ENCODE measurements around the genes PCK2 and NFATC4.

DNA sequence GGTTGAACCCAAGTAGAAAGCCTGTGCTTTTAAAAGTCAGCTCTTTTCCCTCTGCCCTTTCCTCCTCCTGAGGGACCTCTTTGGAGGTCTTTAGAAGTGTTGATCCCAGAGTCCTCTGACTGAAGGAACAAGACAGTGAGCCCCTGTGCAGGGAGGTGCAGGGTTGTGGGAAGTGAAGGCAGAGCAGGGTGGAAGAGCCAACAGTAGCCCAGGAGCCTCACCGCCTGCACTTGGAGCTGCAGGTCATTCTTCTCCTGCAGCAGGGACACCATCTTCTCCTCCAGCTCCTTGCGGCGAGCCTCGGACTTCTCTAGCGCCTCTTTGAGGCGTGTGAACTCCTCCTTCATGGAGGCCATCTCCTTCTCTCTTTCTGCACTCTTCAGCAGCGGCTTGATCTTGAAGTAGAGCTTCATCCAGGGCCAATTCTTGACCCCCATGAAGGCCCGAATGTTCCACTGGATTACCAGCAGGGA lies 10.9 kb downstream of the MYH7 start:
- PRO-cap, result no peak
- RAMPAGE, long total RNA, 4 experiments, result no peak in any of the 4 experiments

GRCh38 chr14:23430312-23431161 lies 4.9 kb downstream of the MYH7 start:
- PRO-cap, result no peak
- RAMPAGE, long total RNA, 4 experiments, result no peak in any of the 4 experiments

DNA sequence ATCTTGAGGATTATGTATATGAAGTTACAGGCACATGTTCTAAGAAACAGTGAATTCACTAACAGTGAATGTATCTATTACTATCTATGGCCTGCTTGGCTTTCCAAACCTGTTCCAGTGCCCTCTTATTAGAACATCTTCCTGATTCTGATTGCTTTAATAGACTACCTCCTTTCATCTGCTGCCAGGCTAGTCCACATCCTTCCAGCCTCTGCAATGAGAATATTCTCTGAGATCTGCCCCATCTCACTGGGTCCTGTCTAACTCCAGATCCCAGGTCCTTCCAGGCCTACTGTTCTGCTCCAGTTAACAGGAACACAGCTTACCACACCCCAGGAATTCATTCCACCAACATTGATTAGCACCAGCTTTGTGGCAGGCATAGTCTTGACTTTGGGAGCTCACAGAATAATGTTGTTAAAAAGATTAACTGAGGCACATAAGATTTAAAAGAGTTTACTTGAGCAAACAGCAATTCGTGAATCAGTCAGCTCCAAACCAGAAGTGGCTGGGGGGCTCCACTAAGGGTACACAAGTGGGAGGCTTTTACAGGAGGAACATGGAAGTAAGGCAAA lies 11.9 kb upstream of the MYH7 start:
- PRO-cap, result no peak
- RAMPAGE, long total RNA, 4 experiments, result no peak in any of the 4 experiments

GRCh38 chr14:23602411-23602950 lies 23.9 kb upstream of the JPH4 start:
- PRO-cap, result no peak
- RAMPAGE, long total RNA, 4 experiments, result no peak in any of the 4 experiments

GRCh38 chr14:23660106-23660850 lies 24.1 kb downstream of the DHRS2 start:
- PRO-cap, result no peak
- RAMPAGE, long total RNA, 4 experiments, result no peak in any of the 4 experiments

GRCh38 chr14:24064101-24064404 lies 7.3 kb upstream of the CPNE6 start:
- PRO-cap, result no peak
- RAMPAGE, long total RNA, 4 experiments, result no peak in any of the 4 experiments

DNA sequence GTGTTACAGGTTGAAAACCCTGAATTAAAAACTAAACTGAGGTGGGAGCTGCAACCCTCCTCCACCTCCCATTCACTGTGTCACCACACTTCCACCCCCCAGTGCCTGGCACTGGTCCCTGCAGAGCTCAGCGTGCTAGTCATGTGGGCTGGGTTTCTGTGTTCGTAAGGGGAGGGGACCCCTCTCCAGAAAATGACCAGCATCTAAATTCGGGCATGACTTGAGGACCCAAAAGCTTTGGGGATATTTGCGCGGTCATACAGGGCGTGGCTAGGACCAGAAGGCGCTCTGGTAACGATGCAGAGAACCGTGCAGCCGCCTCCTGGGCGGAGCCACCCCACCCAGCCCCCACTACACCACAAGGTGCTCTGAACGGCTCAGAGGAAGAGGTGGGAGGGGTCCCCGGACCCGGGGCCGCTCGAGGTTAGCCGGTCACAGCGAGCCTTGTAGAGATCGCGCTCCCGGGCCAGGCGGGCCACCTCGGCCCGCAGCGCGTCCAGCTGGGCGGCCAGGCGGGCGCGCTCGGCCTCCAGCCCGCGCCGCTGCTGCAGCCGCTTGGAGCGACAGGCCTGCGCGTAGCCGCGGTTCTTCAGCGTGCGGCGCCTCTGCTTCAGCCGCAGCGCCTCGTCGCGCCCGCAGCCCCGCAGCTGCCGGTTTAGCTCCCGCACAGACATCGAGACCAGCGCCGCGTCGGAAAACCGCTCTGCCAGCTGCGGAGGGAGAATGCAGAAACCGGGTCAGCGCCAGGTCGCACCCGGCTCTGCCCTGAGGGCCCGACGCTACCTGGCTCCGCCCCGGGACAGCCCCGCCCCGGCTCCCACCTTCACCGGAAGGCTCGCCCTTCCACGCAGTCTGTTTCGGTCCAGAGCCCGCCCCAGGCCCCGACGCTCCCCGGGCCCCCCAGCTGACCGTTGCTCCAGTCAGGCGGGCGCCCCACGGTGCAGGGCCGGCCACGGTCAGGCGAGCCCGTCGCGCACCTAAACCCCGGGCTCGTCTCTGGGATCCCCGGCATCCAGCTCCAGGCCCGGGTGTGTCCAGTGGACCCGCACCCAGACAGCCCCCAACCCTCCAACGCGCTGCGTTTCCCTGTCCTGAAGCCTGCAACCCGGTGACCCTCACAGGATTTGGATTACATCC lies 9.9 kb downstream of the CPNE6 start:
- PRO-cap, result unidirectional peak, plus-strand start at position 273 of the sequence
- RAMPAGE, long total RNA, 4 experiments, result no peak in any of the 4 experiments

DNA sequence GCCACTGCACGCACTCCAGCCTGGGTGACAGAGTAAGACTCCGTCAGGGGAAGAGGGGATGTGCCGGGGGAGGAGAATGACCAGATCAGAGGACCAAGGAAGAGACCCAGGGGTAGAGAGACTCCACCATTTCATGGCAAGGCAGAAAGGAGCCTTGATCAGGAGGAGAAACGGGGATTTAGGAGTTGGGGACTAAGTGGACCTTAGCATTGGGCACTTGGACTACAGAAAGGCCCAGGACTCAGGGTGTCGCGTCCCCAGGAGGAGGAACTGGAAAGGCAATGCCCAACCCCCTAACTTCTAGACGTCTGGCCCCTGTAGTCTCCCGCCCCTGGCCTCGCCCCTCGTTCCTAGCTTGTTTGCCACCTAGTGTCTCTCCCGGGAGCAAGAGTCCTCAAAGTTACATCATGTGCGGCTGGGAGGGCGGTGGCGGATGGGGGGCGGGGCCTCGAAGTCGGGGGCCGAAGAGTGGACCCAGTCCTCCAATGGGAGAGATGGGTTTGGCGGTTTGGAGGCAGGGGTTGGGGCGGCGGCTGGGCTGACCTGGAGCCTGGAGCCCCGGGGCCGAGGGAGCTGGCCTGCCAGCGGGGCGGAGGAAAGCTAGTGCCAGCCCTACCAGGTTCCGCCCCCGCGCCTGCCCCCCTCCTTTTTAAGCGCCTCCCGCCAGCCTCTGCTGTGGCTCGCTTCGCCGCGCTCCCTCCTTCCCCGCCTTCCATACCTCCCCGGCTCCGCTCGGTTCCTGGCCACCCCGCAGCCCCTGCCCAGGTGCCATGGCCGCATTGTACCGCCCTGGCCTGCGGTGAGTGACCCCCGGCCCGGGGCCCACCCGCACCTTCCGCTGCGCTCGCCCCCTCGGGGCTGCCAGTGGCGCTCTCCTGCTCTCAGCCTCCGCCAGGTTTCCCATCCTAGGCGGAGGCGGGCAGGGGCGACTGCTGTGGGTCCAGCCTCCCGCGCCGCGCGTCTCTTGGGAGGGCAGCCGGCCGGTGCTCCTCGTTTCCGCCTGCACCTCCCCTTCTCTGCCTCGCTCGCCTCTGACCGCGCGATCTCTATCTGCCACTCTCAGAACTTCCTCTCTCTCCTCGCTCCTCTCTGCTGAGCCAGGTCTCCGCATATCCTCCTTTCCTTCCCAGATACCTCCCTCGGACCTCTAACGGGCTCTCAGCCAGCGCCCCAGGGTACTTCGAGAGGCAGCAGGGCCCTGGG lies at the start of gene PCK2:
Gene PCK2 (plus strand): TSS at position 676 of the 1,203 bp plus-strand sequence.
- PRO-cap, result bidirectional peak, plus-strand start at position 541 of the sequence, minus-strand start at position 361 of the sequence; bidirectional peak, plus-strand start at position 903 of the sequence, minus-strand start at position 899 of the sequence; bidirectional peak, plus-strand start at position 1,056 of the sequence, minus-strand start at position 1,018 of the sequence
- RAMPAGE, long total RNA, 4 experiments, result start-site peak on the plus strand in 3 of 4 experiments, centred at positions 544 to 696 of the sequence, 9 to 31 reads per replicate

- PRO-cap, result bidirectional peak, plus-strand start at chr14:24114191, minus-strand start at chr14:24114161; bidirectional peak, plus-strand start at chr14:24114861, minus-strand start at chr14:24114415
- RAMPAGE, long total RNA, 4 experiments, result no peak in any of the 4 experiments
Measured at GRCh38 chr14:24113820-24114547, 593 bp upstream of the DCAF11 start.

- PRO-cap, result no peak
- RAMPAGE, long total RNA, 4 experiments, result no peak in any of the 4 experiments
Measured at GRCh38 chr14:24142126-24142265, 605 bp upstream of the EMC9 start.

DNA sequence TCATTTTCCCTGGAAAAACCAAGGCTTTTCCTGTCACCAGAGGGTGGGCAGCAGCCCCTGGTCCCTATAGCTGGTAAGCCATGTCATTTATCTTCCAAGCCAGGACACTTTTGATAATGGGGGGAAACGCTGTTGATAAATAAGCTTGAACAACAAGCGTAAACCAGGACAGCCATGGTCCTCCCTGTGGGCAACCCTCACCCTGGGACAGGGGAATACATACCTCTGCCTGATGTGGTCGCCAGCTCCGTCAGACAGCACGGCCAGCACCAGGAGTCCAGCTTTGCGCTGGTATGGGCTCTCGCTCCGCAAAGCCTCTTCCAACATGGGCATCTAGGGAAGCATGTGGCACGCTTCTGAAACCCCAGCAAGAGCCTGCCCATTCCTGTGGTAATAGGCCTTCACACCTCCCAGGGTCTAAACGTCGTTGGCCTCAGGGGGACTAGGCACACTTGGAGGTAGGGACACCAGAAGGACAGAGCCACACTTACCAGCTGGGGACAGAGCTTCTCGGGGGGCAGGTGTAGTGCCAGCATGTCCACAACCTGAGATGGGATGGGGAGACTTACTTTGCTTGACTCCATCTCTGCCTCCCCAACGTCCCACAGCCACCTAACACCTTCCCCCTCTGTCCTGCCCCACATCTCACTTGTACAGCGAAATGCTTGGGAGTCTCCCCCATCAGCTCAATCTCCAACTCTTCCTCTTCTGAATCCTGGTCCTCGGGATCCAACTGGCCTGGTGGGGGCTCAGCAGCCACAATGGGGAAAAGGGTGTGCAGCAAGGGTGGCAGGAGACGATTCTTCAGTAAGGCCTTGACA lies 2.8 kb downstream of the IPO4 start:
- PRO-cap, result no peak
- RAMPAGE, long total RNA, 4 experiments, result no peak in any of the 4 experiments

DNA sequence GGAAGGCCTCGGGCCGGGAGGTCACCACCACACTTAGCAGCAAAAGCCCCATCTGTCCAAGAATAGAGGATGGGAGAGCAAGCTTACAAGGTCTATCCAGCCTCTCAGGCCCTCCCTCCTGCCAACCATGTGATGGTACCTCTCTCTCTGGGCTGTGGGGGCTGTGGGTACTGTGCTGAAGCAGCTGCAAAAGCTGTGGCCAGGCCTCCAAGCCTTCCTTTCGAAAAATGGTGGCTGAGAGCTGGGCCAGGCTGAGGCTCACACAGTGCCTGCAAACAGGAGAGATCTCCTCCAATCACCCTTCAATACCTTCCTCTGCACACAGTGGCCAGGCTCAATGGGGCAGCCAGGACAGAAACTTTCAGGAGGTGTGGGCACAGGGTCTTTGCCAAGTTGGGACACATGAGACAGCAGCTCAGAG lies 1.1 kb downstream of the IPO4 start:
- PRO-cap, result no peak
- RAMPAGE, long total RNA, 4 experiments, result no peak in any of the 4 experiments

GRCh38 chr14:24255823-24256588 lies 7.0 kb downstream of the TGM1 start:
- PRO-cap, result no peak
- RAMPAGE, long total RNA, 4 experiments, result no peak in any of the 4 experiments

DNA sequence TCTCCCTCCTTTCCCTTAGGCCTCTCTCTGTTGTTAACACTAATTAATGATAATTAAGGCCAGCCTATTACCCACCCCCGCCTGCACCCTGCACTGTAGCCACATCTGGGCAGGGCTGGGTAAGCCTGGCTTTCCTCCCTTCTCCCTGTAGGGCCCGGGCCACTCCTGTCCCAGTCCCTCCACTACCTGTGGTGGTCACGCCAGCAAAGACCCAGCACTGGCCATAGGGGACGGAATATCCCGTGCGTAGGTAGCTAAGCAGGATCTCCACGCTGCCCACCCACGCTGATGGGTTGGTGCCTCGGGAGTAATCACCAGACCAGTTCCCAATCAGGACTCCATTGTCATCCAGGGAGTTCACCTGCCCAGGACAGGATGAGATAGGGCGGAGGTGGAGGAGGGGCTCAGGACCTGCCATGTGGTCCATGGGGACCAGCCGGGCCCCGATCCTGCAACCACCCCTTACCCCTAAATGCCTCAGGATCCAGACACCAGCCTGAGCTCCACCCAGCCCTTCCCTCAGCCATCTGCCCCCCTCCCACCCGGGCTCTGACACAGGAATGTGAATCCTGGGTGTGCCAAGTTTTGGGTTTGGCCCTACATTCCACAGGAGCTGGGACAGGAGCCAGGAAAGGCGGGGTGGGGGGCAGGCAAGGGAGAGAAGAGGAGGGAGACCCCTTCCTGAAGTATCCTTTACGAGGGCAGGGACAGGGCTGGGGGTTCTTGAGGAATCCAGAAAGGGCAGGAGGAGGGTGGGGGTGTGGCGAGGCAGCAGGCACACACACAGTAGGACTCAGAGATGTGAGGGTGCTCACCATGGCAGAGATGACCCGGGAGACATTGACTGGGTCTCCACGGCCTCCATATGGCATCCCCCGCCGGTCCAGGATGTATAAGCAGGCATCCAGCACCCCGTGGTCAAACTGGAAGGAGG lies 3.8 kb downstream of the TGM1 start:
- PRO-cap, result no peak
- RAMPAGE, long total RNA, 4 experiments, result start-site peak on the minus strand in 2 of 4 experiments, centred at positions 484 to 498 of the sequence, 5 to 8 reads per replicate

GRCh38 chr14:24273845-24274585 lies 2.6 kb upstream of the RABGGTA start:
- PRO-cap, result no peak
- RAMPAGE, long total RNA, 4 experiments, result no peak in any of the 4 experiments

GRCh38 chr14:24298243-24298689 lies 1.3 kb downstream of the DHRS1 start:
- PRO-cap, result no peak
- RAMPAGE, long total RNA, 4 experiments, result no peak in any of the 4 experiments

DNA sequence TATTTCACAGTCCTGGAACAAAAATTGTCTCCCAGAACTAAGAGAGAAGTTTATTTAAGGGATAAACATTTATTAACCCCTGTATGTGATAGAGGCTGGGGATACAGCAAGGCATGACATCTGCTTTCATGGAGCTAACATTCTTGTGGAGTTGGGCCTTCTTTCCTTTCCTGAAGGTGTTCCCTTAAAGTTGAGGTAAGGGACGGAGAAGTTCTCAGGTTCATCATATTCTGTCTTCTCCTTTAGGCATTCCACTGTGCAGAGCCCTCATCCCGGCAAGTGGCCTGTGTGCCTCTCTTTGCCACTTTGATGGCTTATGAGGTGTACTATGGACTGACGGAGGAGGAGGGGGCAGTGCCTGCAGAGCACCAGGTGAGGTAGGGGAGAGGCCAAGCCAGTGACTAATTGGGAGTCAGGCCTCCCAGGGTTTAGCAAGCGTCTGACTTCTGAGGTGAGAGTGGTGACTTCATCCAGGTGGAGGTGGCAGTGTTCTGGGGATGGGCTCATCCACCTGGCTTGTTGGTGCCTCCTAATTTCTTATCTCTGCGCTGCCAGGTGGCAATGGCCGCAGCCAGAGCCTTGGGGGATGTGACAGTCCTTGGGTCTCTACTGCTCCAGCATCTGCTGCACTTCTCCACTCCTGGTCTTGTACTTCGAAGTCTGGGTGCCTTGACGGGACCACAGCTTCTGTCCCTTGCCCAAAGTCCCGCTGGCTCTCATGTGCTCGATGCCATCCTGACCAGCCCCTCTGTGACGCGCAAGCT lies 4.0 kb downstream of the NOP9 start:
- PRO-cap, result no peak
- RAMPAGE, long total RNA, 4 experiments, result no peak in any of the 4 experiments

- PRO-cap, result bidirectional peak, plus-strand start at chr14:24368188, minus-strand start at chr14:24367880
- RAMPAGE, long total RNA, 4 experiments, result start-site peak on the plus strand in 2 of 4 experiments, at chr14:24368132-24368191 at its widest, 50 to 75 reads per replicate
Measured at GRCh38 chr14:24367755-24368313, at the start of gene NFATC4. Gene NFATC4 (plus strand): TSS chr14:24368184.

DNA sequence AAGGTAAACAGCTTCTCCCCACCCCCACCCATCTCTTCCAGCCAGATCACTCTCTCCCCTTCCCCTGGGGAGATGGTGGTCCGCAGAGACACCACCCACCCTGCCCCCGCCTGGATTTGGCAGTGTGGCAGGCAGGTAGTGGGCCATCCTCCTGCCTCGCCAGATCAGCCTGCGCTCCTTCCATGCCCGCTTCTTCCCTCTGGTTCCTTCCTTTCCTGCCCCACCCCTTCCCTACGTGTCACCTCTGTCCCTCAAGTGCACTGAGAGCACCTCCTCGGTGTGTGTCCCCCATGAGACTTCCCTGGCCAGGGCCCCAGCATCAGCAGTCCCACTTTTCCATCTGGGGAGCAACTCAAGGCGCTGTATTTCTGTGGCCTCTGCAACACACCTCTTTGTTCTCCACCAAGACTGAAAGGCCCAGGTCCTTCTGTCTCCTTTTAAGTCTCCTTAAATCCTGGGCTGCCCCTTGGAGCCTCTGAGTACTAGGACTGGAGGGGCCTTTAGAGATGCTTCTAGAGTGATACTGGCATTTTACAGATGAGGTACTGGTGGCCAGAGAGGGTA lies 721 bp downstream of the NYNRIN start:
- PRO-cap, result no peak
- RAMPAGE, long total RNA, 4 experiments, result no peak in any of the 4 experiments

GRCh38 chr14:24429320-24429519 lies 248 bp downstream of the CBLN3 start:
- PRO-cap, result no peak
- RAMPAGE, long total RNA, 4 experiments, result no peak in any of the 4 experiments